GM23338 (cell line): ENCODE measurements around a stretch of chr9.

DNA sequence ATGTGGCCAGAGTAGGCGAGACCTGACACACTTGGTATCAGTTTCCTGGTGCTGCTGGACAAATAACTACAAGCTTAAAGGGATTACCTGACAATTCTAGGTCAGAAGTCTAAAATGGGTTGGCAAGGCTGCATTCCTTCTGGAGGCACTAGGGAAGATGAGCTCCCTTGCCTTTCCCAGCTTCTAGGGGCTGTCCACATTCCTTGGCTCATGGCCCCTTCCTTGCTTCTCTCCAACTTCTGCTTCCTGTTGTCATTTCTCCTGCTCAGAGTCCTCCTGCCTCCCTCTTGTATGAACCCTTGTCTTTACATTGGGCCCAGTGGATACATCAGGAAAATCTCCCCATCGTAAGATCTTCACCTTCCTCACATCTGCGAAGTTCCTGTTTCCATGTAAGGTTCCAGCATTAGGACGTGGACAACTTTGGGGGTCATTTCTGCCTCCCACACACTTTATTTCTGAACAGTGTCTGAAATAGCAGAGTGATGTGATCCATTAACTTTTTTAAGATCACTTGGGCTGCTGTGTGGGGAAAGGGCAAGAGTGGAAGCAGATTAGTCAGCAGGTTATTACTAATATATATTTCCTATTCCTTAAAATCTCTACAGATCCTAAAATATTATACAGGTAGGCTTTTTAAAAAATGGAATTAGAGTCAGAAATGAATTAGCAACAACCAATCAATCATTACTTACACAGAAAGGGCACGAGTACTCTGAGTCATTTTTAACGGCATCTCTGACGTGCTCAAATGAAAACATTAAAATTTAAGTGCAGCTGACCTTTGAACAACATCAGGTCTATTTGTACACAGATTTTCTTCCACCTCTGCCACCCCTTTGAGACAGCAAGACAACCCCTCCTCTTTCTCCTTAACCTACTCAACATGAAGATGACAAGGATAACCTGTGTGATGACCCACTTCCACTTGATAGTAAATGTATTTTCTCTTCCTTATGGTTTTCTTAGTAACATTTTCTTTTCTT, 19.4 kb downstream of the AUH start:
- PRO-cap: no peak
- RAMPAGE, long total RNA: no peak

DNA sequence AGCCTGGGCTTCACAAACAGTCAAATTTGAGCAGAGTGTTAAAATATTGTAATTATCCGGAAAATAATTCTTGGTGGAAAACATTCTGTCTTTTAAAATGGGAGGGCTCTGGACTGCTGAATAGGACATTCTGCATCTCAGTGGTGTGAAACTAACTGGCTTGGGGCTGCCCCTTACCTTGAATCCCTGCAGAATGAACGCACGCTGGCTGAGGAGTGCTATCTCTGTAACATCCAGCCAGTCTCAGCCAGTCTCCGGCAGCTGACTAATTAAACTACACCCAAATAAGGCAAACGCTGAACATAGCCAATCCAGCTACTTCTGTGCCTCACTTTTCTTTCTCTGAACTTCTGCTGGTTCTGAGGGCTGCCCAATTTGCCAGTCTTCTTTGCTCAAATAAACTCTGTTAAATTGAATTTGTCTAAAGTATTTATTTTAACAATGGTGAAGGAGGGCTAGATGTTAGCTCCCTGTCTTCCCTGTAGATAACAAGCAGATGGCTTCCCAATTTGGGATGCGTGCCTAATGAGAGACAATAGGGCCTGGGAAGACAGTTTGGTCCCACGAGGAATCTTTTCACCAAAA, 153.9 kb upstream of the NFIL3 start:
- PRO-cap: unidirectional peak, minus-strand start at position 195 of the sequence
- RAMPAGE, long total RNA: no peak

DNA sequence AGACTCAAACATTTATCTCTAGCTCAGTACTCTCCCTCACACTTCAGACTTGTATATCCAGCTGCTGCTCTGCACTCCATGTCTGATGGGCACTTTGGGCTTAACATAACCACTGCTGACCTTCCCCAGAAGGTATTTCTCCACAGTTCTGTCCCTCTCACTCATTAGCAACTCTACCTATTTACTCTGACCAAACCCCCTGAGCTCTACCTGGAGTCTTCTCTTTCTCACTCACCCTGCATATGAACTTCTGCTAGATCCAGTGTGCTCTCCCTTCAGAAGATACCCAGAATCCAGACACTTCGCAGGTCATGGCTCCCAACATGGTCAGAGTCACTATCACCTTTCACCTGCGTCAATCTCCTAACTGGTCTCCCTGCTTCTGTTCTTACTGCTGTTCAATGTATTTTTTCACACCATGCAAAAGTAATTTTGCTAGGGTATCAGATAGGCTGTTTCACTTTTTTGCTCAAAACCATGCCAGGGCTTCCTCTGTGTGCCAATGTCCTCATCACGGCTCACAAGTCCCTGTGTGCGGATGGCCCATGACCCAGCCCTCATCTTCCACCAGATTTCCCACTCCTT, 71.8 kb downstream of the SPTLC1 start:
- PRO-cap: no peak
- RAMPAGE, long total RNA: no peak

GRCh38 chr9:92073753-92074002, 41.5 kb downstream of the SPTLC1 start:
- PRO-cap: no peak
- RAMPAGE, long total RNA: no peak

DNA sequence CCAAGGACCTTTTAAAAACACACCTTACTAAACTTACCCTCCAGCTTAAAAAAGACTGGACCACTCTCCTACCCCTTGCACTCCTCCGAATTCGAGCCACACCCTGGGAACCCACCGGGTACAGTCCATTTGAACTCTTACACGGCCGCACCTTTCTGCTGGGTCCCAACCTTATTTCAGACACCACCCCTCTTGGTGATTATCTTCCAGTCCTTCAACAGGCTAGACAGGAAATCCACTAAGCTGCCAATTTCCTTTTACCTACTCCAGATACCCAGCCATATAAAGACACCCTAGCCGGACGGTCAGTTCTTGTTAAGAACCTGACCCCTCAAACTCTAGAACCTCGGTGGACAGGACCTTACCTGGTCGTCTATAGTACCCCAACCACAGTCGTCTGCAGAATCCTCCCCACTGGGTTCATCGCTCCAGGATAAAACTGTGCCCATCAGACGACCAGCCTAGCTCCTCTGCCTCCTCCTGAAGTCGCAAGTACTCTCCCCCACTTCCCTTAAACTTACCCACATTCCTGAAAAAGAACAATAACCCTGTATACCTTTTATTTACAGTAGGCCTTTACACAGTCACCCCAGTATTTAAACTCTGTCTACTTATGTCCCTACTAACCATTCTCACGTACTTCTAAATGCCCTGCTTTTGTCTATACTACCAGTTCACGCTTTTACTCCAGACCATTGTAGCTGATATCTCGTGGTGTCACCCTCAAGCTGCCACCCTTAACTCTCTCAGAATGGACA, 38.0 kb downstream of the SPTLC1 start:
- PRO-cap: no peak
- RAMPAGE, long total RNA: no peak

- PRO-cap: no peak
- RAMPAGE, long total RNA: no peak
These were observed 1.5 kb downstream of the ECM2 start for GRCh38 chr9:92534245-92534678.

DNA sequence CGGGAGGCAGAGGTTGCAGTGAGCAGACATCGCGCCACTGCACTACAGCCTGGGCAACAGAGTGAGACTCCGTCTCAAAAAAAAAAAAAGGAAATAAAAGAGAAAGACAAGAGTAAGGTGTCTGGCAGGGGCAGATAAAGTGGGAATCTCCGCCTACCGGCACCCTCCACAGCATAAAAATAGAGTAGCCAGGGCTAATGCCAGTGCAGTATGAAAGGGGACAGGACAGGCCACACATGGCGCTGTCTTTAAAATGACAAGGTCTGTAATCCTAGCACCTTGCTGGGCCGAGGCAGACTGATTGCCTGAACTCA, 7.9 kb downstream of the BICD2 start:
- PRO-cap: no peak
- RAMPAGE, long total RNA: no peak

- PRO-cap: no peak
- RAMPAGE, long total RNA: no peak
These were observed 4.4 kb downstream of the BICD2 start for GRCh38 chr9:92760200-92760633.

DNA sequence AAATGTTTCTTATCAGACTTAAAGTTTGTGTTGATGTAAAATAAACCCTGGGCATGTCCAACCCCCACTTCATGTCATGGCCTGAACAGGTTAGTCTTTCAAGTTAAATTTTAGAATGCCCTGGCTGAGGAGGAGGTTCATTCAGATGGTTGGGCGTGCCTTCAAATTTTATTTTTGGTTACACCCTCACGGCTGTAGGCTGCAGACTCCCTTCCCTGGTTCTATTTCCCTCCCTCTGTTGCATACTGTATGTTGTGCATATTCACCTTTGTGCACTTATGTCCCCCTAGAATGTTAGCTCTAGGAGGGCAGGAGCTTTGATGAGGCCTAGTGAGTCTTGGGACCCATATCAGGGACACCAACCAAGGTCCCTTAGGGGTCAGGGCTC, 5.4 kb upstream of the BICD2 start:
- PRO-cap: no peak
- RAMPAGE, long total RNA: no peak

- PRO-cap: bidirectional peak, plus-strand start at chr9:92808867, minus-strand start at chr9:92808765; bidirectional peak, plus-strand start at chr9:92809282, minus-strand start at chr9:92809171
- RAMPAGE, long total RNA: no peak
These were observed 44.3 kb upstream of the BICD2 start for GRCh38 chr9:92808513-92809718.

- PRO-cap: no peak
- RAMPAGE, long total RNA: no peak
These were observed 35.9 kb downstream of the ZNF484 start for GRCh38 chr9:92841849-92842350.

GRCh38 chr9:92912994-92913446, 34.3 kb upstream of the FGD3 start:
- PRO-cap: no peak
- RAMPAGE, long total RNA: no peak

DNA sequence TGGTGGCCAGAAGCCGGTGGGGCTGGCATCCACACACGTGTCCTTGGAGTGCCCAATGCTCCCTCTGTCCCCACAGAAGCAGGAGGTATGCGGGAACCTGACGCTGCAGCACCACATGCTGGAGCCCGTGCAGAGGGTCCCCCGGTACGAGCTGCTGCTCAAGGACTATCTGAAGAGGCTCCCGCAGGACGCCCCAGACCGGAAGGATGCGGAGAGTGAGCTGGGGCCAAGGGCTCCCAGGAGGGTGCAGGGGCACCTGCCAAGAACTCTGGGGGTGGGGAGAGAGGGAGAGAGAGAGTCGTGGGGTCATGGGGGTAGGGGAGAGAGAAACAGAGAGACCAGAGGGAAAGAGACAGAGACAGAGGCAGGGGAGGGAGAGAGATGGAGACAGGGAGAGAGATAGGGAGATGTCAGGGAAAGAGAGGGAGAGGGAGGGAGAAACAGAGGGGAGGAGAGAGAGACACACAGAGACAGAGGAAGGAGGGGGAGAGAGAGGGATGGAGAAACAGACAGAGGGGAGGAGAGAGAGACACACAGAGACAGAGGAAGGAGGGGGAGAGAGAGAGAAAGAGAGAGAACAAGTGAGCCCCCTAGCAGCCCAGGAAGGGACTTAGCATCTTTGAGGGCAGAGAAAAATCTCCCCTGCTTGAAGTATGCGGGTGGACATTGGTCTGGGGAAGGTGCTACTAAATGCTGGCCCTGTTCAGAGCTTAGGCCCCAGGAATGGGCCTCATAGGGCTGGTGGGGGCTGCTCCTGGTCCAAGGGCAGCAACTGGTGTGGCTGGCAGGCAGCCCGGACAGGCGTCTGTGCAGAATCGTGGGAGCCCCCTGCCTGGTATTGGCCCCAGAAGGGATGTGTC, 48.1 kb upstream of the SUSD3 start:
- PRO-cap: no peak
- RAMPAGE, long total RNA: no peak

DNA sequence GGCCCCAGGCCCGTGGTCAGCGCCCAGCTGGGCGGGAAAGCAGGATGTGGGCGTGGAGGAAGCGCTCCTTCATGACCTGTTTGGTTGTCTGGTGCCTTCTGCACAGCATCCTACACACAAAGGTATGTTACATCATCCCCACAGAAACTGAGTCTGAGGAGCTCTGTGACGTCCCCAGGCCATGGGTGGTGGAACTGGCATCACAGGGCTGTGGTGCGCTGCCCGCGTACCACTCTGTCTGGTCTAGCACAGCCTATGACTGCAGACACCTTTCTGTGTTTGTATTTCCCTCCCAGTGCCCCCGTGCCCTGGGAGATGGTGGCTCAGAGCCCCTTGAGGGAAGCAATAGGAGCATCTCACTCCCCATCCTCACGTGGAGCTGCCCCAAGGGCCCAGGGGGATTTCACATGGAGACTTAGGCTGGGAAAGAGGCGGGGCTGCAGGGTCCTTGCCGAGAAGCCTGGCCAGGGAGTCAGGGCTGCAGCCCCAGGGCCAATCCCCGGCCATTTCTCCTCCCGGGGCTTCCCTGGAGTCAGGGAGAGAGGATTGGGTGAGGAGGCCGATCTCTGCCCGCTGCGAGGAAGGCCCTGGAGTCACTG, 37.5 kb upstream of the SUSD3 start:
- PRO-cap: no peak
- RAMPAGE, long total RNA: no peak

DNA sequence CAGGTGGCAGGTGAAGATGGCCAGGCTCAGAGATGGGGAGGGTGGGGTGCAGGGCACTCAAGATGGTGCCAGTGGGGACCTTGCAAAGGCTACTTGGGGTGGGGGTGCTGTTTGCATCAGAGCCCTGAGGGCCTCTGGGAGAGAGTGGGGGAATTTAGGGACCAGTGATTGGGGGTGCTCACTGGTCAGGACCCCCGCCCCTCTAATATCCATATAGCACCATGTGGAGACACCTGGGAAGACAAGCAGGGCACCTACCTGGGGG, 22.2 kb upstream of the SUSD3 start:
- PRO-cap: no peak
- RAMPAGE, long total RNA: no peak

DNA sequence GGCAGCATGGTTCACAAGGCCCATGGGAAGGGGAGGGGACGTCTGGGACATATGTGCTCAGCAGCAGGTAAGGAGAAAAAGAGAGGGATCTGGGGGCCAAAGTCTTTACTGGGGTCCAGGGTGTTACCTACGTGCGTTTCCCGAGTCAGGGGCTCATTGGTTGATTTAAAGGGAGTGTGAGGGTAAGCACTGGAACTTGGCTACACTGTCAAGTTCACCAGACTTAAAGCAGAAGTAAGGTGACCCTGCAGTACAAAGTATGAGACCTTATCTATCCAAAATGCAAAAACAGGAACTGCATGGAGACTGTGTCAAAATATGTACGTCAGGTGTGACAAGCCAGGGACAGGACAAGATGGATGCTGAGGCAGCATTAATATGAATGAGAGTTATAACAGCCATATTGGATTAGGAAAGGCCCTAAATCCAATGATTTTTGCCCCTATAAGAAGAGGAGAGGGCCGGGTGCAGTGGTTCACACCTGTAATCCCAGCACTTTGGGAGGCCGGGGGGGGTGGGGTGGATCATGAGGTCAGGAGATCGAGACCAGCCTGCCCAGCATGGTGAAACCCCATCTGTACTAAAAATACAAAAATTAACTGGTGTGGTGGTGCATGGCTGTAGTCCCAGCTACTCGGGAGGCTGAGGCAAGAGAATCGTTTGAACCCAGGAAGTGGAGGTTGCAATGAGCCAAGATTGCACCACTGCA, 15.3 kb upstream of the SUSD3 start:
- PRO-cap: no peak
- RAMPAGE, long total RNA: no peak

DNA sequence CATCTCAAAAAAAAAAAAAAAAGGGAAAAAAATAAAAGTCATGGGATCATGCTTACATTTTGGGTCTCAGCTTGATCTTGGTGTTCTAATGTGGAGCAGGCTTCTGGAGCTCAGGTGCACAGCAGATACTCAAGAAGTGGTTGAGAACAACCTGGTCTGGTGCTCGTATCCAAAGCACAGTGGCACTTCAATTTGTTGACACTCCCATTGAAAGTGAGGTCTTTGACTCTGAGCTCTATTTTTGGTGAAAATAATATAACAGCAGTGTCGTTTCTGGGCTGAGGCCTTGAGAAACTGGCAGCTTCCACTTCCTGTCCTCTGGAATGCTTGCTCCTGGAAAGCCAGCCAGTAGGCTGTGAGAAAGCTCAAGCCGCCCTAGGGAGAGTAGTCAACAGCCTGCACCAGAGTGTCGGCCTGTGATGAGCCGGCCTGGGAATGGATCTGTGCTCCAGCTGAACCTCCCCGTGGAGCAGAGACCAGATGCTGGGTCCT, 6.9 kb upstream of the SUSD3 start:
- PRO-cap: no peak
- RAMPAGE, long total RNA: no peak

- PRO-cap: no peak
- RAMPAGE, long total RNA: no peak
These were observed 3.4 kb downstream of the SUSD3 start for GRCh38 chr9:93061703-93062497.

DNA sequence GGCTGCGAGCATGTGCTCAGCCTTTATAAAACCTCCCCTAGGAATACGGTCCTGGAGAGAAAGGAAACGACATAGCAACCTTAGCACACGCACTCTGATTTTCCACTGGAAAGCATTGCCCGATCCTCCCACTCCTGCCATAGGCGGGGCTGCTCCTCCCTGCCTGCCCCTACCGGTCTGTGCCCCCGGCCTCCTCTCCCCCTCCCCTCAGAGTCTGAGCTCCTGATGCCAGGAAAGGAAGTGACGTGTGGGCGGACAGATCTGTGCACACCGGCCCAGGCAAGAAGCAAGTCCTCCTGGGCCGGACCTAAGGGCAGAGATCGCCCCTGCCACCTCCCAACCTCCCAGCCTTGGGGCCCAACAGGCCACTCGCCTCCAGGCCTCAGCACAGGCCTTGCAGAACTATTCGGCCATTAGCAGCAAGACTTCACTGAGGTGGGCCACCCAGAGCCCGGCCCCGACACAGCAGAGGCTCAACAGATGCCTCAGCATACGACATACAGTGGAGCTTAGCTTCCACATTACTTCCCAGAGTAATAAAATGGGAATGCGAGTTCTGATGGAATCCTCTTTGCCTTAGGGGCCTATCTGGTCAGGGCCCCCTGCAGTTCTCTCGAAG, 7.1 kb downstream of the NINJ1 start:
- PRO-cap: bidirectional peak, plus-strand start at position 413 of the sequence, minus-strand start at position 107 of the sequence
- RAMPAGE, long total RNA: no peak

GRCh38 chr9:93129176-93130106, 4.6 kb downstream of the NINJ1 start:
- PRO-cap: no peak
- RAMPAGE, long total RNA: no peak